ENCODE measurements around the genes FZD7 and SUMO1.

DNA sequence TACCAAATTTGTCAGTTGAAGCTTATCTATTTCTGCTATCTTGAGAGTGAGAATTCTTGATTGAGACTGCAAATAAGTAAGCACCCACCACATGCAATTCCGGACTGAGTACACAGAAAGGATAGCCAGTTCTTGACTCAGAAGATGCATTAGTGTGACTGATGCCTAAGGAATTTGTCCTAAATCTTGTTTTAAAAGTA lies 592 bp downstream of the MPP4 start:
- CAGE, long polyA plus RNA: no peak
- RRBS: no CpG with 5 or more reads among the region's 1 CpG

DNA sequence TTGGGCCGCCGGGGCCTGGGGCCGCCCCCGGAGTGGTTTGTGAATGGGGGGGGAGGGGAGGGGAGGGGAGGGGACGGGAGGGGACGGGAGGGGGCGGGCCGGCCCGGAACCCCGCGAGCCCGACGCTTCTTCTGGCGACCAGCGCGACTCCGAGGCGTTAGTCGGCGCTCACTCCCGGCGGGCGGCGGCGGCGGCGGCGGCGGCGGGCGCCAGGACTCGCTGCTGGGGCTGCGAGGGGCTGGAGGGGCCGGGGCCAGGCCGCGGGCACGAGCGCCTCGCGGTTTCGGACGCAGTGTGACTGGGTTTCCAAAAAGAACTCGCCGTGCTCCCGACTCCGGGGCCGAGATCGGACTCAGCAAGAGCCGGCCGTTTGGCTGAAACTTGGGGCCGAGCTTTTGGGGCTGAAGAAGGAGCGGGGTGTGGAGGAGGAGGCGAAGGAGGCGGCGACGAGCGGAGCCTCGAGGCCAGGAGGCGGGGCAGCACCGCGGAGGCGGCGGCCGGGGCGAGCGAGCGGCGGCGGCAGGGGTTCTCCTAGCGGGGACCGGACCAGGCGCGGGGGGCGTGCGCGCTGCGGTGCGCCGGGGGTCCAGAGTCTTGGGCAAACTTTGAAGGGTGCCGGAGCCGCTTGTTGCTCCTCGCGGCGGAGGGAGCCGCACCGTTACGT lies at the start of gene FZD7:
FZD7 (plus strand) TSS at position 157 of the 664 bp plus-strand sequence.
- CAGE, long polyA plus RNA: start-site peak on the plus strand centred at position 505 of the sequence, 62 bp wide, 20 and 17 reads in 2 replicates
- RRBS: under 1% methylated on average over 52 of the region's 87 CpGs

DNA sequence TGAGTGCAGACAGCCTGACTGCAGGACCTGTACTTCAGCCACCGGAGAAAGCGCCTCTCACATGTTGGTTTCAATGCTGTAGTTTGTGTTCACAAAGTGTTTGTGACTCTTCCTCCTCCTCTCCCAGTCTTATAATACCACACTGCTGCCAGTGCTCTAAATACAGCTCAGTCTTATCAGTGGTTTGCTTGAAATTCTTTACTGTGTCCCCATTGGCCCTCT lies 77.3 kb downstream of the SUMO1 start:
- CAGE, long polyA plus RNA: no peak
- RRBS: no CpG with 5 or more reads among the region's 2 CpGs

GRCh38 chr2:202238403-202239041 lies at the start of gene SUMO1:
SUMO1 (minus strand) TSS chr2:202238597.
- CAGE, long polyA plus RNA: start-site peak on the minus strand at chr2:202238534-202238600, 488 and 1,014 reads in 2 replicates
- RRBS: no CpG with 5 or more reads among the region's 34 CpGs

DNA sequence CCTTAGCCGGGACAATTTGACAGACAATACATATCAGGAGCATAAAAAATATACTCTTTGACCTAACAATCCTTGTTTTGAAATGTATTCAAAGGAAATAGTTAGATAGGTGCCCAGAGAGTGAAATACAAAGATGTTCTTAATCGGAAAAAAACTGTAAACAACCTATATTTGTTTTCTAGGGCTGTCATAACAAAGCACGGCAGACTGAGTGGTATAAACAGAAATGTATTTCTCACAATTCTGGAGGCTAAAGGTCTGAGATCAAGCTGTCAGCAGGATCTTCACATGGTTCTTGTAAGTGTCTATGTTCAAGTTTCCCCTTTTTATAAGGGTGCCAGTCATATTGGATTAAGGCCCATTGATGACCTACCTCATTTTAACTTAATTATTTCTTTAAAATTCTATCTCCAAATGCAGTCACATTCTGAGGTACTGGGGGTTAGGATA lies 34.6 kb upstream of the FAM117B start:
- CAGE, long polyA plus RNA: no peak
- RRBS: no CpG with 5 or more reads among the region's 3 CpGs

DNA sequence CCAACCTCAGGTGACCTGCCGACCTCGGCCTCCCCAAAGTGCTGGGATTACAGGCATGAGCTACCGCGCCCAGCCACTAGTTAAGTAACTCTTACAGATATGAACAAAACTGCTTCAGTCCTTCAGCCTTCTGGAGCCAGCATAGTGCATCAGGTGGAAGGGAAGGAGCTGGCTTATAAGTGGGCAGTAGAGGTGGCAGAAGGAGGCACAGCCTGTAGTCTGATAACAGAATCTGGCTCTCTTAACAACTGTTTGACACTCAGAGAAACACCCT lies 3.3 kb downstream of the FAM117B start:
- CAGE, long polyA plus RNA: no peak
- RRBS: no CpG with 5 or more reads among the region's 4 CpGs

DNA sequence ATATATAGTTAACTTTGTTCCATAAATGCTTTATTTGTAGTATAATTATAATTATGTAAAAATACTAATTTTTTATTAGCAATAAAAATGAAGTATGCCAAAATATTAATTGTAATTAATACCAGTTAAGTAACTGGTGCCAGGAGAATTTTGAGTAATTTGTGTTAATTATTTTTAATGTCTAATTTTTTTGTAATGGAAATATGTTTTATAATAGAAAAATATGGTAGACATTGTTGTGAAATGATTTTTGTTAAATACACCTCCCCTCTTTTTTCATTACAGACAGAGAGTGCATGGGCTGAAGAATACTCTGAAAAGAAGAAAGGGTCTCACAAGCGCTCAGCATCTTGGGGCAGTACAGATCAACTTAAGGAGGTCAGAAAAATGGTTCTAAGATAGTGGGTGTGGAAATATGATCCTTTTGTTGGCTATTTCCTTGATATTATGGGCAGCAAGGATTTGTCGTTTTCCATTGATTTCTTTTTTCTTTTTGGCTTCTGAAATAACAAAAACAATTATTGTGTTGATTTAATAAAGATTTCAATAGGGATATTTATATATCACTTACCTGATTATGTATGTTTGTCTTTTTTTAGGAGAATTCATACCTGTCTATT lies 90.0 kb downstream of the FAM117B start:
- CAGE, long polyA plus RNA: no peak
- RRBS: no CpG with 5 or more reads among the region's 2 CpGs

- CAGE, long polyA plus RNA: no peak
- RRBS: no CpG with 5 or more reads among the region's 4 CpGs
These were observed 28.8 kb downstream of the CYP20A1 start for GRCh38 chr2:203267673-203267893.

DNA sequence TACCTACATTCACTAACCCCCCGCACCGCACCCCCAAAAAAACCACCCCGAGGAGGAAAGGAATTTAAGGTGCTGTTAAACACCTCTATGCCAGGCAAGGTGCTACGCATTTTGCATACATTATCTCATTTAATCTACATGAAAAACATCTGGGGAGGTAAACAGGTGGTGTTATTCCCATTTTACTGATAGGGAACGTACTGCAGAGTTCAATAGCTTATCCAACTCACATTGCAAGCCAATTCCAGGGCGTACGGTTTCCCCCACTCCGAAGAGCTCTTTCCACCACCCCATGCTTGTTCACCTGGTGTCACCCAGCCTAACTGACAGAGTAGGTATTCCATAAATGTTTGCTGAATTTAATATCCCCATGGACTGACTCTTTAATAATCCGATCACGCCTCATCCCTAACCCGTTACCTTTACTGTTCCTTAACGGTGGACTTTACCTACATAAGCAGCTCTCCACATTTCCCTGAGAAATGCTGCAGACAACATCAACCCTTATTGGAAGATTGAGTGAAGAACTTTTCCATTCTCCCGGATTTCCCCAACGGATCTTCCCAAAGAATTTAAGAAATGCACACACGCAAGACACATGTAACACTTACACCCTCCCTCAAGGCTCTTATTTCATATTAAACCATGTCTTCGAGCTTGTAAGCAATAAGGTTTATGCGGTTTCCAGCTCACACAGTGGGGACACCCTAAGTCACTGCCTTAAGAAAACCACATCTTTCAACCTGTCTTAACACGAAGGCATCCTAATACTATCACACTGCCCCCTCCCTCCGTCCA lies 1.2 kb downstream of the RAPH1 start:
- CAGE, long polyA plus RNA: no peak
- RRBS: no CpG with 5 or more reads among the region's 19 CpGs

DNA sequence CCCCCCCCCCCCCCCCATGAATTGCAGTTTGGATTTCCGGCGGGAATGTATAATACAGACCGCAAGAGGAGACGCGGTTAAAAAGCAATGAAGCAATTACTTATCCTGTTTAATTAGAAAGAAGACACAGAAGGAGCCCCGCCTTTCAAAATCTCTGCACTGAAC lies 710 bp downstream of the RAPH1 start:
- CAGE, long polyA plus RNA: no peak
- RRBS: no CpG with 5 or more reads among the region's 6 CpGs

DNA sequence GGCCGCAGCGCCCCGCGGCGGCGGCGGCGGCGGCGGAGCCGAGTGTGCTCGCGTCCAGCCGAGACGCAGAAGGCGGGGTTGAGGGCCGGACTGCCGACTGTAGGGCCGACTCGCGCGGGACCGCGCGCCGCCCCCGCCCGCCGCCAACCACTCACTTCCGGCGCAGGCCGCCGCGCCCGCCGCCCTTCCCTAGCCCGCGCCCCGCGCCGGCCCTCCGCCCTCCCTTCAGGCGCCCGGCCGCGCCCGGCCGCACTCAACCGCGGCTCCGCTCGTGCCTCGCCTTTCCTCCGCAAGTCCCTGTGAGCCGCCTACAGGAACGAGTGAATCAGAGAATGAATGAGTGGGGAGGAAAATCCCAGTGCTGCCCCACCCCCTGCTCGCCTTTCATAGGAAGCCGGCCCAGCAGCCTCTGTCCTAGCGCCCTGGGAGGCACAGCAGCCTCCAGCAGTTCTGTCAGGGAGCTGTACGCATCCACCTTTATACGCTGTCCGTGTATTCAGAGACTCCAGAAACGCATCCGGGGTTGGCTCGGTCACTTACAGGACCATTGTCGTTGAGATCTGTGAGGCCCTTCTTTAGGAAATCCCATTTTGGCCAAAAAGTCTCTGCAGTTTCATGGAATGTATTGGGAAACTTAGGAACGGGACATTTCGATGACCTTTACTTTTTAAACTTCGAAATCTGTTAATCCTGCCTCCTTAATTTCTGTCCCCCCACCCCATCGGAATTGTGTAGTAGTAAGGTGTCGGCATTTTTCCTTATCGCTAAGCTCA lies 415 bp upstream of the RAPH1 start:
- CAGE, long polyA plus RNA: no peak
- RRBS: 1% methylated on average over 23 of the region's 72 CpGs

- CAGE, long polyA plus RNA: no peak
- RRBS: no CpG with 5 or more reads among the region's 5 CpGs
These were observed 45.7 kb upstream of the RAPH1 start for GRCh38 chr2:203580772-203581306.

- CAGE, long polyA plus RNA: no peak
These were observed 48.7 kb upstream of the RAPH1 start for GRCh38 chr2:203583776-203584141.

GRCh38 chr2:203683867-203684548 lies 22.4 kb upstream of the CD28 start:
- CAGE, long polyA plus RNA: no peak
- RRBS: no CpG with 5 or more reads among the region's 2 CpGs

- CAGE, long polyA plus RNA: no peak
- RRBS: no CpG with 5 or more reads among the region's 4 CpGs
These were observed 4.0 kb downstream of the CTLA4 start for GRCh38 chr2:203871527-203871981.

GRCh38 chr2:204108284-204108865 lies 171.8 kb downstream of the ICOS start:
- CAGE, long polyA plus RNA: no peak
- RRBS: no CpG with 5 or more reads among the region's 3 CpGs

DNA sequence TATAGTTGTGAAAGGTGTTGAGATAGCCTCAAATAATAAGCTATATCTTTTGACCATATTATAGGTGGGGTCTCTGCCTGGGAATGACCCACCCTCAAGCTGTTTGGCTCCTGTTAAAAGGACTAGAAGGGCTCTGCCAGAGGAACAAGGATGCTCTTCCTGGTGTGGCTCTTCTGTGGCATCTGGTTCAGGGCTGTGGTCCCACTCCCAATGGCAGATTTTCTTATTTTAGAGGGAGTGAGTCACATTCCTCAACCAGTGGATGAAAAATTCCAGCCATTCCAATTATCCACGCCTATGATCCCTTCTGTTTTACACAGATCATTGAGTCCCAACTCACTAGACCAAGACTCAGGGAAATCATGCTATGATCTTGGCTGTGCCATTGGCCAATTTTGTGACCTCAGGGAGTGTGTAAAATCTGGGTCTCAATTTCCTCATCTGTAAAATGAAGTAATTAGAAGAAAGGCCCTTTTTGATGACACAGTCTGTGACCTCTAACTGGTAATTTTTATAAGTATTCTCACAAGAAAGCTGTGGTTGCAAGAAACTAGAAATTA lies 120.0 kb downstream of the PARD3B start:
- CAGE, long polyA plus RNA: no peak
- RRBS: no CpG with 5 or more reads among the region's 1 CpG

GRCh38 chr2:204892237-204893344 lies 347.3 kb downstream of the PARD3B start:
- CAGE, long polyA plus RNA: no peak
- RRBS: no CpG with 5 or more reads among the region's 2 CpGs

- CAGE, long polyA plus RNA: no peak
- RRBS: no CpG with 5 or more reads among the region's 8 CpGs
These were observed 238.0 kb upstream of the NRP2 start for GRCh38 chr2:205444098-205444831.

GRCh38 chr2:205686144-205686422 lies 3.8 kb downstream of the NRP2 start:
- CAGE, long polyA plus RNA: no peak
- RRBS: 3% methylated on average over 5 of the region's 17 CpGs

Data from BJ (cell line).